Mesenteric fat pad (tissue), 1 donor: ENCODE results near the genes SNAPC3 and BNC2.

DNA sequence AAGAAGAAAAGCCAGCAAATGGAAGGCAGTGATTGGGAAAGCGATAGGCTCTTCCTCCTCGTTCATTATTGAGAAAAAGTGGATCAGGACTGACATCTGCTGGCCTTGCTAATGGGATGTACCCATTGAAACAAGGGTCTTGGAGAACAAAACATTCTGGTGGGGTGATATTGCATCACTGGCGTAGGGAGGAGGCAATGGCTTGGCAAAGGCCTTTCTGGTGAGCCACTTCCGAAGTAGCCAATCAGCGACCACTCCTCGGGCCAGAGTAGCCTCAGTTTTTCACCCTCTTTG is 86.7 kb upstream of the NFIB start:
- PRO-cap = no peak

DNA sequence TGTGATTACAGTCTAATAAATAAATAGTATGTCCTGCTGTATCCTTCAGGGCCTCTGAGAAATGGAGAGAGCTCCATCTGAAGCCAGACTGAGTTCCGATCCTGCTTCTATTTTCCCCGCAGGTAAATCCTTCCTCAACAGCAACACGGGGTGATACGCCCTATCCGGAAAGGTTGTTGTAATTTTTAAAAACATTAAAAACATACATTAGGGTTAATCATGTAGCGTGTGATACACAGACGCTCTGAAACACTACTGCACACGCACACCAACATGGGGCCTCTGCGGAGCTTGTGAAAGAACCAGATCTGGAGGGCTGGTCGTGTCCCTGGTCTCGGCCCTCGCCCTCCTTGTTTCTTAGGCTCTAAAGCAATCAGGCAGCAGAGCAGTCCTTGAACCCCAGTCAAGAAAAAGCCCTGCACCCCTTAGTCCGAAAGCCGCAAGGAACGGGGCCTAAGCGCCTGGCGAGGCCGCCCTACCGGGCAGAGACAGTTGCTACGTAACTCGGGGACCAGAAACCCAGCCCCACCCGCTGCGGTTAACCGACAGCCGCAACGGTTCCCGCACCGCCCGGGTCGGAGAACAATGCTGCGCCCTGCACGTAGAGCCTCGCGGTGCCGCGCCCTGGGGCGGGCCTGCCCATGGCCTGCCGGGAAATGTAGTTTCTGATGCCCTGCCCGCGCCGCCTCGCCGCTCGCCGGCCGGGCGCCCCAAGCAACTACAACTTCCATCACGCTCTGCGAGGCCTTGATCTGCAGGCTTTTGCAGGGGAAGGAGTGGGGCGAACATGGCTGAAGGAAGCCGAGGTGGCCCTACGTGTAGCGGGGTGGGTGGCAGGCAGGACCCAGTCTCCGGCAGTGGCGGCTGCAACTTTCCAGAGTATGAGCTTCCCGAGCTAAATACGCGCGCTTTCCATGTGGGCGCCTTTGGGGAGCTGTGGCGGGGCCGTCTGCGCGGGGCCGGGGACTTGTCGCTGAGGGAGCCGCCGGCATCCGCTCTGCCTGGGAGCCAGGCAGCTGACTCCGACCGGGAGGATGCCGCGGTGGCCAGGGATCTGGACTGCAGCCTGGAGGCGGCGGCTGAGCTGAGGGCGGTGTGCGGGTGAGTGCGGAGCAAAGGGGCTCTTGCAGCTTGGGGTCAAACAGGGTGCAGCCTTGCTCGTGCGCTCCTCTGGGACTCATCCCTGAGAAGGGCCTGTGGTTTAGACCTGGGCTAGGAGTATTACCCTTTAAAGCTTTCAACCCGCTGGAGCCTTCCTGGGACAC is at the start of gene SNAPC3:
TSS of gene SNAPC3 (plus strand) at position 784 of the 1,265 bp plus-strand sequence.
- PRO-cap = bidirectional peak, plus-strand start at position 765 of the sequence, minus-strand start at position 626 of the sequence

DNA sequence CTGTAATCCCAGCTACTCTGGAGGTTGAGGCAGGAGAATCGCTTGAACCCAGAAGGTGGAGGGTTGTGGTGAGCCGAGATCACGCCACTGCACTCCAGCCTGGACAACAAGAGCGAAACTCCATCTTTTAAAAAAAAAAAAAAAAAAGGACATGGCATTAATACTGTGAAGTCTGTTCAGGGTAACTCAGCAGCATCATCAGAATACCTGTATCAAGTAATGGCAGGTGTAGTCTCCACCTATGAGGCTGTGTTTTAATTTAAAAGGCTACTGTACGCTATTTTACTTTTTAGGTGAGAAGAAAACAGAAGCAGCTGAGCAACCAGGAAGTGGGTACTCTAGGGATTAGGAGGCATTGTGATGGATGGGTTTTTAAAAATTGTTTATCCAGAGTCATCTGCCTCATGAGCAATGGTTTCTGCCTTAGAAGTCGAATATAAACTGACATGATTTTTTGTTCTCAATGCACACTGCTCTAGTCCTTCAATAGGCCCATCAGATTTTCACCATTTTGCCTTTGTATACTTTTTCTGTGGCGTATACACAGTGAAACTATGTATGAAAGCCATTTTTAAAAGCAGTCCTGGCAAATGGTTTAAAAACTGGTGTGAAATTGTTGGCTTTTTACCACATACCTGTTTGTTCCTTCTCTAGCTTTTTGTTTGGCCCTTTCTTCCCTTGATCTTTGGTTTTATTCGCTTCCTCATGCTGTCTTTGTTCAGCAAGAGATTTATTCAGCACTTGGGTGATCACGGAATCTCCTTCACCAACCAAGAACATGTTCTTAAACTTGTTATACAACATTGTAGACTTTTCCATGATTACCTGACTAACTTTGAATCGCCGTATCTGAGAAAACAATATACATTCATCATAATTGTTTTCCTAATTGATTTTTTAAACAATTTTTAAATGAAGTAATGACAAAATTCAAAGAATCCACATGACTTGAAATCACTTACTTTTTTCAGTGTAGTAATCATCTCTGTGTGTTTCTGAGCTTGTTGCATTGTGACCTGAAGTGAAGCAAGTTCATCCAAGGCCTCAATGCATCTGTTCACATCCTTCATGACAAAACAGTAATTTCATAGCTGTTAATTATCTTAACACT is 42.4 kb downstream of the PSIP1 start:
- PRO-cap = no peak

DNA sequence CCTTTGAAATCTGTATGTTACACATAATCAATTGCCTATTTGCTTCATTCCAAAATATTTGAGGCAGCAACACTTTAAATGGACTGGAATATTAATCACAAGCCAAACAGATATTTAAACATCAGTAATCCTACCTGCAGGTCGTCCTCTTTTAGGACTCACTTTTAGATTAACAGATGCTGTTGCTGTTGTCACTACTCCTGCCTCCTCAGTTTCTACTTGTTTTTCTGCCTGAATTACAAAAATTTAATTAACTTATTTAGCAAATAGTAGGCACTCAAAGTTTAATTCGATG is 31.4 kb downstream of the PSIP1 start:
- PRO-cap = no peak

DNA sequence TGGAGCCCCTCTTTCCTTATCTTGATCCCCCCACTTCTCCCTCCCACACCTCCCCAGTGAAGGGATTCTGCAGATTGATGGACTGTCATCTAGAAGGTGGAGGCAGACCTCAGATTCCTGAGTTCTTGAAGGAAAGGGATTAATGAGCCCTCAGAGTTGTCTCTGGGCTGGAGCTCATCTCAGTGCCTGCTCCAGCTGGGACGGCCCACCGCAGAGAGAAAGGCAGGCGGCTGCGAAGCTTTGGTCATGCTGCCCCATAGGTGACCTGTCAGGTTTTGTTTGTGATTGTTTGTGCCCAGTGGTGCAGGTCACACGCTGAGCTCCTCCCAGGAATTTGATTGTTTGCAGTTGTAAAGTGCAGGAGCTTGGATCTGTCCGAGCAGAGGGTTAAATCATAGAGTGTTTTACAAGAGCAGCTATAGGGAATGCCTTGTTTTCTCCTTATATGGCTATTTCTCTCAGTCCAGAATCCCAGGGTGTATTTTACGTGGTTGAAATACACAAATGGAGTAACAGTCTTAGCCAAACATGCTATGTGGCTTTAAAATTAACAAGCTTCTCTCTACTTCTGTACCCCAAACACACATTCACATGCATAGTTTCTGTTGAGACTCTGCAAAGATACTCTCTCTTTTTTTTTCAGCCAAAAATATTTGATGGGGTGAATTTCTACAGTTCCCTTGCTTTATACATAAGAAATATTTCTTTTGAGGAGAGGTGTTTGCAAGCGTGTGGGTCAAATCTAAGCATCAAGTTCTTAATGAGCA is 487.6 kb downstream of the CCDC171 start:
- PRO-cap = no peak

DNA sequence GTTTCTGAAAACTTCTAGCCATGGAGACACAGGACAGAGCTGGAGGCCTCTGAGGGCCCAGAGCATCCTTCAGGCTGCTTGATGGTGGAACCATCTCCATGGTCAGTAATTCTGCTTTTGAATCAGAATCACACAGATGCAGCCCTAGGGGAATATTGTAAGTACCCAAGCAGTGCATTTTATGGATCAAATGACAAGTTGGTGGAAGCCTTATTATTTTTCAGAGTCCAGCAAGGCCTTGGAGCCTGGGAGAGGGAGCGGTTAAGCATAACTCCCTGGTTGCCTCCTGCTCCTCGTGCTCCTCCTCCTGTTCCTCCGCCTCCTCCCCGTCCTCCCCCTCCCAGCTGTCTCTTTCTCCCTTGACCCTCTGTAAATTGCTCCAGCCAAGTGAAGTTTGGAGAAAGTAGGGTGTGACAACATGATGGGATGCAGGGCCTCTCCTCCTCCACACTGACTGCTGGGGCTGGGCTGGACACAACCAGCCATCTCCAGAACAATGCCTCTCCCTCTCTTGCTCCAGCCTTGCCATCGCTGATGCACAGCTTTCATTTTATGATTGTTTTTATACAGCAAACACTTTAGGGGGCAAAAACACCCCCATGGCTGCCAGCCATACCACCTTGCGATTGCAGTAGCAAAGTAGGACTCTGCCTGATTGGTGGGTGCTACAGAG is 586.9 kb downstream of the CCDC171 start:
- PRO-cap = no peak

GRCh38 chr9:16337273-16337864 is 533.1 kb downstream of the BNC2 start:
- PRO-cap = no peak

DNA sequence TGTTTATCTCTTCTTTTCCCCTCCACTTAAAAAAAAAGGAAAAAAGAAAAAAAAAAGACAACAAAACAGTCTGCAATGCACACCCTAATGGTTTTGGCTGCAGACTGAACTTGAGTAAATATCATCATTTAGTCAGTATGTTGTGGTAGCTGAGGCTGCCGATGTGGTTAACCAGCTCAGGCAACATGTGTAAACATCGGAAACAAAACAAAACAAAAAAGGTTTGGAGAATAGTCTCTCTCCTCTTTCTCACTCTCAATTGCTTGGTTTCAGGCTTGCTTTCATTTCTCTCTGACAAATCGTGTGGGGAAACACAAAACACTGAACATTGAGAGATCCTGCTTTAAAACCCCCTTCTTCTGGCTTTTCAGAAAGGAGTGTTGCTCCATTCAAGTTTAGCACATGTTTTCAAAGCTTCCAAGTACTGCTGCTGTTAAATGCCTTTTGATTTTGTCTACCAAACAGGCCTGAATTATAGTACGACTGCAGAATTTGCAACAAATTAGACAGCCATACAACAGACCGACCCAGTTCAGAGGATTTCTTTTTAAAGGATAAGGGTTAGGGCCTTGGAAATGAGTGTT is 453.3 kb downstream of the BNC2 start:
- PRO-cap = no peak

GRCh38 chr9:16653372-16654475 is 216.7 kb downstream of the BNC2 start:
- PRO-cap = no peak

DNA sequence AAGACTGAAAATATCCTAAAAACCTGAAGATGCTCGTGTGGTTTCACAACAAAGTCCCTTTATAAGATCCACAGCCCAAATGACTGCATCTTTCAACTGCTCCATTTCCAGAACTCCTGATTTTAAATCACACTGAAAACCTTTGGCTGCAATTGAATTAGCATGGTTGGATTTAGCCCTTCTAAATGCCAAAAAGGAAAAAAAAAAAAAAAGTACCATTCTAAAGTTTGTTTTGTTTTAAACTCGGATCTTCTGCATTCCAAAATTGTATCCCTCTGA is 166.2 kb downstream of the BNC2 start:
- PRO-cap = no peak

- PRO-cap = no peak
These were observed 143.6 kb downstream of the BNC2 start for GRCh38 chr9:16726569-16727546.

DNA sequence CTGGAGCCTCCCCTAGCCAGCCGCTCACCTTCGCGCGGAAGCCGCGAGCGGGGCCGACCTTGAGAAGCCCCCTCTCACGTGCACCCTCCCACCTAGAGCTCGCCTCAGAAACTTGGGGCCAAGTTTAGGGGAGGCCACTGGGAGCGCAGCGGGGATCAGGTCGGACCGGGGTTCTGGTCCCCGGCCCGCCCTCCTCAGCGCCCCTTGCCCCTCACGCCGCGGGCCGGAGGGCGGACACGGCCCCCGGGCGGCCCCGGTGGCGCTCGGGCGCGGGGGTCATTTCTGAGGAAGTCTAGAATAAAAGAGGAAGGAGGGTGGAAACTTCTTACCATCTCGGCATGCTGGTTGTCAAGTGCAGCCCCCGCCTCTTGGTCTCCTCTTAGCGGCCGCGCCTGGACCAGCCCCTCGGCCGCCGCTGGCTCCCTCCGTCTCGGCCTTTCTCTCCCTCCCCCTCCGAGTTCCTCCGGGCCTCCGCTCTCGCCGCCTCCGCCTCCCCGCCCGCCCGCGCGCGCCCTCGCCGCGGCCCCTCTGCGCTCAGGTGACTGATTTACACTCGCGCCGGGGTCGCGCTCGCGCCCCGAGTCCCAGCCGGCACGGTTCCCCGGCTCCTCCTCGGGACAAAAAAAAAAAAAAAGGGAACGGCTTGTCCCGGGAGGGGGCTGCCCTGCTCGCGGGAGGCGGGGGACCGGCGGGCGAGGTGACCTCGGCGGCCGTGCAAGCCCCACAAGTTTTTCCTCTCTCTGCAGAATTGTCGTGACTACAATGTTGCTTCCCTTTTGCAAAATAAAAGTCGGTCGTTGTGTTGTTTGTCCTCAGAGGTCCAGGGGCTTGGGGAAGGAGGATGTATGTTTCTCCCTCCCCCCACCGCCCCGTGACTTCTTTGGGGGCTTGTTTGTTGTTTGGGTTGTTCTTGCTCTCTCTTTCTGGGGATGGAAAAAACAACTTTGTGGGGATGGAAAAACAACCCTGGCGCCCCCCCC is at the start of gene BNC2:
TSS of gene BNC2 (minus strand) at position 354 of the 980 bp plus-strand sequence.
- PRO-cap = no peak

DNA sequence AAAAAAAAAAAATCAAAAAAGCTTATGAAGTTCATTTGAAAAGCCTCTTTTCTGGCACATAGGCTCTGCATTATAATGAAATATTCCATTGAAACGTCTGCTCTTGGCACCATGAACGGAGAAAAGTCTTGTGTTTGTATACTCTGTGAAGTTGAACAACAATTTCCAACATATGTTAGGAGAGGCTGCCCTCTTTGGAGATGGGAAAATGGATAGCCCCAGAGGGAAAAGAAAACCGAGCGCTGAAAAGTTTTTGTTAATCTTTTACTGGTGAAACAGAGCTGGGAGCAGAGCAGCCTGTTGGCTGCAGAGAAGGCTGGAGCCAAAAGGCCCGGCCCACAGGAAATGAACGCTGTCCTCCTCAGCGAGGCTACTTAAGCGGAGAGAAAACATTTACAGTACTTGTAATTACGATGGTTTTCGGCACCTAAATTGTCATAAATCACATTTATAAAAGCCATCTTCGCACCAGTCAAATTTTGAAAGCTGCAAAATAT is 129.8 kb upstream of the CNTLN start:
- PRO-cap = no peak

GRCh38 chr9:17906359-17907557 is 327.9 kb downstream of the SH3GL2 start:
- PRO-cap = no peak

- PRO-cap = no peak
These were observed 90.9 kb upstream of the ADAMTSL1 start for GRCh38 chr9:18383053-18383510.

- PRO-cap = no peak
These were observed 20.6 kb upstream of the PLIN2 start for GRCh38 chr9:19147968-19148128.

GRCh38 chr9:19155283-19156106 is 28.2 kb upstream of the PLIN2 start:
- PRO-cap = no peak

GRCh38 chr9:19208511-19209031 is 21.9 kb upstream of the DENND4C start:
- PRO-cap = no peak

DNA sequence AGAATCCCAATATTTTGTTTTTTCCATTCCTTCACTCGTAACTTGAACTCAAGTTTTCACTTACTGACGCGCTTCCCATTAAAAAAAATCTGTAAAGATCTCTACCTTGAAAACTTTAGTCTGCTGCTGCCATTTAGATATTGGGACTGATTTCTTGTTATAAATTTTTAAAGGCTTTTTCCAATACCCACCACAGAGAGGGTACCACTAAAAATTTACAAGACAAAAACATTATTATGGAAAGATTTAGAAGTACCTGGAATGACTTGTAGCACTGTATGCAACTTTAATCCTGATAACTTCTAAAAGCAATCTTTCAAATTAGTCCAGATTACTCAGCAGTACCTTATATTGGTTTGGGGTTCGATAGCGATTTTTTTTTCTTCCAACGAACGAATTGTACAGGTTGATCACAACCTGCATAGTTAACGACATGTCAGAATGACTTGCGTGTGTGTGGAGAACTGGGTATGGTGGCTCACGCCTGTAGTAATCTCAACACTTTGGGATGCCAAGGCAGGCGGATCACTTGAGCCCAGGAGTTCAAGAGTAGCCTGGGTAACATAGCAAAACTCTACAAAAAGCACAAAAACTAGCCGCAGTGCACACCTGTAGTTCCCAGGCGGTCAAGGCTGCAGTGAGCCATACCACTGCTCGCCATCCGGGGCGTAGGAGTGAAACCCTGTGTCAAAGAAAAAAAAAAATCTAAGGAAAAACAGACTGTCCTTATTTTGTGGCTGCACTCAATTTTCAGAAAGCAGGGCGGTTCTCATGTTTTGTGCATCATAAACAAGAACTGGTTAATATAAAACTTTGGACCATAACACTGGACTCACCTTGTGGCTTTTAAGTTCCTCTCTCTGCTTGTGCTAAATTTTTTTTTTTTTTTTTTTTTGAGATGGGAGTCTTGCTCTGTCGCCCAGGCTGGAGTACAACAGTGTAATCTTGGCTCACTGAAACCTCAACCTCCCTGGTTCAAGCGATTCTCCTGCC is 5.6 kb downstream of the RPS6 start:
- PRO-cap = no peak

GRCh38 chr9:19375162-19375811 is 4.7 kb downstream of the RPS6 start:
- PRO-cap = no peak